Measurements from ENCODE around the genes ELOVL2 and NEDD9.

GRCh38 chr6:7252320-7252637 is 60.7 kb downstream of the SSR1 start:
- RRBS, result no CpG with 5 or more reads among the region's 5 CpGs

GRCh38 chr6:7267480-7267795 is 45.6 kb downstream of the SSR1 start:
- RRBS, result no CpG with 5 or more reads among the region's 5 CpGs

DNA sequence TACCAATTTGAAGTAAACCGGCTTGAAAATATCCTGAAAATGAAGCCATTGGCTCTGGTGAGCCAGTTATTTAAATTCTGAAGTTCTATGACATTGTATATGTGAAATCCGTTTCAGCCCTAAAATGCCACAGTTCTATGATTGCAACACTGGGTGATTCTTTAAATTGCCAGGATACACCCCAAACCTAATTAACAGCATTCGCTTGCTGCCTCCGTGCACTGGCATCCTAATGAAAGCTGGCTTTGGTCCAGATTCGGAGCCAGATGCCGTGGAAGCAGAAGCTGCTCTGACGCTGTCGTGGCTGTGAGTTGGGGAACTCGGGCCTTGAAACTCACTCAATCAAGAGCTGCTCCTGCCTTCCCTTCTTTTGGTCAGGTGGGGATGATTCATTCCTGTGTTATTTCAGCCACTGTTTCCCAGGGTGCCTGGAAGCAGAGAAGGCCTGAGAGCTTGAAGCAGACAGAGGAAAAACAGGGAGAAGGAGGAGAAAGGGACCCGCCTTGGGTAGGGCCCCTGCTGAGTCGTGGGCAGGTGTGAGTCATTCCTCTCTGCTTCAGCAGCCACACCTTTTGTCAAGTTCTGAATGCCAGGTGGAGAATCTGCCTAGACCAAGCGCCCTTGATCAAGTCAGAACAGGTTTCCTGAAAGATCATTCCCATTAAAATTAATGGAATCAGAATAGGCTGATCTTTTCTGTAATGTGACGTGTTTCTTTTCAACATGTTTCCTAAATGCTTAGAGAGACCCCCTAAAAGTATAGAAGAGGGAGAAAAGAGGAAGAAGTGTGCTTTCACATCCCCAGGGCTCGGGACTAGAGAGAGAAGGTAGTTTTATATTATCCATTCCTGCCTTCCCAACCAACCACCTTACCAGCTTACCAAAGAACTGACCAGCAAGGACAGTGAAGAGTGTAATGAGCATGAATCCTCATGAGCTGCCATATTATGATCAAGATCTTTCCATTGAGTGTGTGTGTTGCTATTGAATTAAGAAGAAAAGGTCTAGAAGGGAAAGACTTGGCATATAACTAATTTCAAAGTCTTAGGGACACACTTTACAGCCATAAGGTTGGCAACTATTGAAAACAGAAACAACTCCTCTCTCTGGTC is 36.0 kb upstream of the DSP start:
- RRBS, result no CpG with 5 or more reads among the region's 14 CpGs

GRCh38 chr6:7727101-7727661 is 1.3 kb downstream of the BMP6 start:
- RRBS, result 1% methylated on average over 26 of the region's 60 CpGs

DNA sequence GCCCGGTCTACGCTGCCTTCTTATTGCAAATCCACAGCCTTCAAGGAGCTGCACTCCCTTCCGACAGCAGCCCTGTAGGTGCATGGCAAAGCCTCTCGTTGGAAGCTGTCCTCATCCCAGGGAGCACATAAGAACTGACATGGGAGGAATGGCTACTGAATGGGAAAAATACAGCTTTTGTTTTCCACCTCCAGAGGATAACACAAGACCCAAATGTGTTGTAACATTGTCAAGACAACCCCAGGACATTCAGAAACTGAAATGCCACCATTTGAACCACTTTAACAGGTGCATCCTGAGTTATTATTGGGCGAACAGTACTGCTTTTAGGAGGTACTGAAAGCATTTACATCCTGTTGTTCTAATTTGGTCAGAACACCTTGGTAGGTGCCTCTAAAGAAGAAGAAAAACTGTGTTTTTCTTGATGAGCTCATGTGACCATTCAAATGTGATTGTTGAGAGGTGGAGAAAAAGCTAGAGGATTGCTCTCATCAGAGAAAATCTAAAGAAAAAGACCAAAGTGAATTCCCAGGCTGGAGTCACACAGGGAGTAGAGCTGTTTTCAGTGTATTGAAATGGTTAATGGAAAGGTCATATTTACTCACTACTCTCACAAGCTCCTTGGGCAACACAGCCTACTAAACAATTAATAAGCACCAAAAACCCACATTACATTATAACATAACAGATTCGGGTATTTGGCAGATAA is 6.4 kb upstream of the TXNDC5 start:
- RRBS, result no CpG with 5 or more reads among the region's 6 CpGs

GRCh38 chr6:9398712-9399478 is 963.5 kb upstream of the SLC35B3 start:
- RRBS, result 94% methylated on average over 8 of the region's 44 CpGs

GRCh38 chr6:9596081-9596530 is 818.8 kb downstream of the TFAP2A start:
- RRBS, result no CpG with 5 or more reads among the region's 4 CpGs

GRCh38 chr6:10141784-10142009 is 273.2 kb downstream of the TFAP2A start:
- RRBS, result no CpG with 5 or more reads among the region's 1 CpG

DNA sequence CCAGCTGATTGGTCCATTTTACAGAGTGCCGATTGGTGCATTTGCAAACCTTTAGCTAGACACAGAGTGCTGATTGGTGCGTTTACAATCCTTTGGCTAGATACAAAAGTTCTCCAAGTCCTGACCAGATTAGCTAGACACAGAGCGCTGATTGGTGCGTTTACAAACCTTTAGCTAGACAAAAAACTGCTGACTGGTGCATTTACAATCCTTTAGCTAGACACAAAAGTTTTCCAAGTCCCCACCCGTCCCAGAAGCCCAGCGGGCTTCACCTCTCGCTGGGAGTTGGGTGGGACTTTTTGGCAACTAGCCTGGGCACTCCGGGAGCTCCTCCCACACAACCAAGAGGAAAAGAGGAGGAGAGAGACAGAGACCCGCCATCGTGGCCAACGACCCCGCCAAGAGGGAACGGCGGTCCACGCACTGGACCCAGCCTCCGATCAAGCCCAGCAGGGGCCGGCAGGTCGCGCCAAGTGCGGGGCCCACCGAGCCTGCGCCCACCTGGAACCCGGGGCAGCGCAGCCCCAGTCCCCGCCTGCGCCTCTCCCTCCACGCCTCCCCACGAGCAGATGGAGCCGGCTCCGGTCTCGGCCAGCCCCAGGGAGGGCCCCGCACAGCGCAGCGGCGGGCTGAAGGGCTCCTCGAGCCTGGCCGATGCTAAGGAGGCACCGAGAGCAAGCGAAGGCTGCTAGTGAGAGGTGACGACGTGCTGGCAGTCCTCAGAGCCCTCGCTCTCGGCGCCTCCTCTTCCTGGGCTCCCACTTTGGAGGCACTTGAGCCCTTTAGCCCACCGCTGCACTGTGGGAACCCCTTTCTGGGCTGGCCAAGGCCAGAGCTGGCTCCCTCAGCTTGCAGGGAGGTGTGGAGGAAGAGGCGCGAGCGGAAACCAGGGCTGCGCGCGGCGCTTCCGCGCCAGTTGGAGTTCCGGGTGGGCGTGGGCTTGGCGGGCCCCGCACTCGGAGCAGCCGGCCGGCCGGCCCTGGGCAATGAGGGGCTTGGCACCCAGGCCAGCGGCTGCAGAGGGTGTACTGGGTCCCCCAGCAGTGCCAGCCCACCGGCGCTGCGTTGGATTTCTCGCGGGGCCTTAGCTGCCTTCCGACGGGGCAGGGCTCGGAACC is 2.8 kb upstream of the TMEM14C start:
- RRBS, result 23% methylated on average over 7 of the region's 71 CpGs

GRCh38 chr6:10751646-10752086 is 4.1 kb downstream of the TMEM14B start:
- RRBS, result no CpG with 5 or more reads among the region's 9 CpGs

DNA sequence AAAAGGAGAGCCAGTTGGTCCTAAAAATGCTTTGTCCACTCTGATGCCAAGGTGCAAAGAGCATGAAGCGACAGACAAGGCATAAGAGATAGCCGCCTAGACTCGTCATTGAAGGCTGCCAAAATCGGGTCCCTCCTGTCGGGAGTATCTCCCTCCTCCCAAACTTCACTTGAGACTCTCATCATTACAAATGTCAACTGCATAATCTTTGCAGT is 1.6 kb downstream of the ELOVL2 start:
- RRBS, result no CpG with 5 or more reads among the region's 5 CpGs

GRCh38 chr6:11044118-11045351 is at the start of gene ELOVL2:
Gene ELOVL2, minus strand, starts transcription at chr6:11044305.
- RRBS, result 4% methylated on average over 20 of the region's 130 CpGs

GRCh38 chr6:11213297-11214158 is 18.9 kb downstream of the NEDD9 start:
- RRBS, result no CpG with 5 or more reads among the region's 15 CpGs

GRCh38 chr6:11215863-11216260 is 16.6 kb downstream of the NEDD9 start:
- RRBS, result 100% methylated on average over 1 of the region's 8 CpGs

DNA sequence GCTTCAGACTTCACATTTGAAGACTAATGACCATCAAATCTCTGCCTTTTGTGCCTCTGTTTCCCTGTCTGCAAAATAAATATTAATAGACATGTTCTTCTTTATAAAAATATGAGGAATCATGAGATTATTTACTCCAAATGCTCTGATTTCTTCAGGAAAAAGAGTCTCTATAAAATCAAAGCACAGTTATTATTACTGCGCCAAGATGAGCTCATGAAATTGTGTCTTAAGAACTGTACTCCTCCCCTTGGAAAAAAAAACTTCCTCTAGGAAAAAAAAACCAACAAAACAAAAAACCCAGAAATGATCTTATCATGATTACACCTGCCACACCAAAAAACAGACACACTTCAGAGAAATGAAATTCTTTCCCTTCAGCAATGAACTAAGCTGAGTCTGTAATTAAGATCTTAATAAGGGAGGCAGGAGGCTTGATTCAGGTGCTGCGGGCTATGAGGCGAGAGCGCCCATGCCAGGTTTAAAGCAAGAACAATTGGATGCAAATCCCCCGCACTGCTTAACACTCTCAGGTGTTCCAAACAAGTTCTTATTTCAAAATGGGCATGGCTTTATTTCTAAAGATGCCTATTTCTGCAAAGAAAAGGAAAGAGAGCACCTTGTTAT is 9.1 kb downstream of the NEDD9 start:
- RRBS, result no CpG with 5 or more reads among the region's 5 CpGs

- RRBS, result no CpG with 5 or more reads among the region's 27 CpGs
Measured at GRCh38 chr6:11228876-11230220, 3.1 kb downstream of the NEDD9 start.

DNA sequence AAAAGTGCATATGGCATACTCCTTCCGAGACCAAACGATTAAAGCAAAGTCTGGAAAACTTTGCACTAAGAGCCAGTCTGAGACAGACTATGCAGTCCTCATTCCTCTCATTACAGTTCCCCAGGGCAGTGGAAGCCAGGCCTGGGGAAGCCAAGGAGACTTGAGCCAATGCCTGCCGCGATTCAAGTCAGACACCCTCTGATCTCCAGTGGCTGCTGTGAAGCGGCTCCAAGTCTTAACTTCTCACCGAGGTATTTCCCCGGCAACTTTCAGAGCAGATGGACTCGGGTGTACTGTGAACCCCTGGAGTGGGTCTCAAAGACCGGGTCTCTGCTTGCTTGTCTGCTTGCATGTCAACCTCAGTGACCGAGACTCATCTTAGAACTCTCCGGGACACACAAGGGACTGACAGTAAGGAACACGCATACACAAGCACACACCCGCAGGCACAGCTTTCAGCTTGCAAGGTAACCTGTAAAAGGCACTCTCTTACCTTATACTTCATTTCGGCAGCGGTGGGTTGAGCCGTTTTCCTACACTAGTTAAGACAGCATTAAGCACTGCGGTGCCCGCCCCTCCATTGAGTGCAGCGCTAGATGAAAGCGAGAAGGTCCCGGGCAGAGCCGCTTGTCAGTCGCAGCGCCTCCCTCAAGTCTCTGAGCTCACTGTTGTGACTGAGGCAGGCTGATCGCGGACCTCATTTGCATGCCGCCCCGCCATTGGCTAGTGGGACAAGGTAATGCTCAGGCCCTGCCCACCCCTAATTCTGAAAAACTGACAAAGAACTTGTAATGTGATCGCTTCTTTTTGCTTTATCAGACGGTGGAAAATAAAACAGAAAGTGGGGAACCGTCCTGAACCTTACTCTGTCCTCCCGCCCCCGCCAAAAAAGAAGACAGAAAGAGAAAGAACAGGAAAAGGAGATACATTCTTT is at the start of gene NEDD9:
TSS of gene NEDD9 (minus strand) at position 658 of the 934 bp plus-strand sequence.
- RRBS, result 3% methylated on average over 5 of the region's 33 CpGs

GRCh38 chr6:11253458-11253929 is 21.0 kb upstream of the NEDD9 start:
- RRBS, result no CpG with 5 or more reads among the region's 4 CpGs

- RRBS, result no CpG with 5 or more reads among the region's 8 CpGs
Measured at GRCh38 chr6:11272699-11273454, 40.4 kb upstream of the NEDD9 start.

Data from CMK (cell line).